Thoracic aorta endothelial cell (primary cell): Measurements from ENCODE around the gene NRP1.

DNA sequence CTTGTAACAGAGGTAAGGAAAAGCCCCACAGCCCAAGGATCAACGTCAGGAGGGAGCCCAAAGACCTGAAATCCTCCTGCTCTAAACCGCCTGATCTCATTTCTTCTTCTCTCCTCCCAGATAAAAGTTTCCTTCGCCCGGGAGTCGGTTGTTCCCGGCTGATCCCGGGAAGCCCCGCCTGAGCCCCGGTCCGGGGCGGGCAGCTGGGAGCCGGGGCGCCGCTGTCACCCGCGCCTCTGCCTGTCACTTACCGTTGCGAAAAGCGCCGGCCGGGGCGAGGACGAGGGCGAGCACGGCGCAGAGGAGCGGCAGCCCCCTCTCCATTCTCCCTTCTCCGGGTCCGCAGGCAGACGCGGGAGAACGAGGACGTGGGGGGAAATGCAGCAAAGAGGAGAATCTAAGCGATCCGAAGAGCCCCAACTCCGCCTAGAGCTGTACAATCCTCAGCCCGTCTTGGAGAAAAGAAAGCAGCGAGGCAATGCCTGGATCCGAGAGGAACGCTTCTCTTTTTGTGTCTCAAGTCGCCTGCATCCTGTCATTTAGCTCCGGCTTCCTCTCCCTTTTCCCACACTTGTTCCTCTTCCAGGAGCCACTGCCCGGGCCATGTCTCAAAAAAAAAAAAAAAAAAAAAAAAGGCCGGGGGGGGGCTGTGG is at the start of gene NRP1:
Gene NRP1 (minus strand): TSS at position 609 of the 653 bp plus-strand sequence.
- CAGE, long polyA plus RNA: no peak

DNA sequence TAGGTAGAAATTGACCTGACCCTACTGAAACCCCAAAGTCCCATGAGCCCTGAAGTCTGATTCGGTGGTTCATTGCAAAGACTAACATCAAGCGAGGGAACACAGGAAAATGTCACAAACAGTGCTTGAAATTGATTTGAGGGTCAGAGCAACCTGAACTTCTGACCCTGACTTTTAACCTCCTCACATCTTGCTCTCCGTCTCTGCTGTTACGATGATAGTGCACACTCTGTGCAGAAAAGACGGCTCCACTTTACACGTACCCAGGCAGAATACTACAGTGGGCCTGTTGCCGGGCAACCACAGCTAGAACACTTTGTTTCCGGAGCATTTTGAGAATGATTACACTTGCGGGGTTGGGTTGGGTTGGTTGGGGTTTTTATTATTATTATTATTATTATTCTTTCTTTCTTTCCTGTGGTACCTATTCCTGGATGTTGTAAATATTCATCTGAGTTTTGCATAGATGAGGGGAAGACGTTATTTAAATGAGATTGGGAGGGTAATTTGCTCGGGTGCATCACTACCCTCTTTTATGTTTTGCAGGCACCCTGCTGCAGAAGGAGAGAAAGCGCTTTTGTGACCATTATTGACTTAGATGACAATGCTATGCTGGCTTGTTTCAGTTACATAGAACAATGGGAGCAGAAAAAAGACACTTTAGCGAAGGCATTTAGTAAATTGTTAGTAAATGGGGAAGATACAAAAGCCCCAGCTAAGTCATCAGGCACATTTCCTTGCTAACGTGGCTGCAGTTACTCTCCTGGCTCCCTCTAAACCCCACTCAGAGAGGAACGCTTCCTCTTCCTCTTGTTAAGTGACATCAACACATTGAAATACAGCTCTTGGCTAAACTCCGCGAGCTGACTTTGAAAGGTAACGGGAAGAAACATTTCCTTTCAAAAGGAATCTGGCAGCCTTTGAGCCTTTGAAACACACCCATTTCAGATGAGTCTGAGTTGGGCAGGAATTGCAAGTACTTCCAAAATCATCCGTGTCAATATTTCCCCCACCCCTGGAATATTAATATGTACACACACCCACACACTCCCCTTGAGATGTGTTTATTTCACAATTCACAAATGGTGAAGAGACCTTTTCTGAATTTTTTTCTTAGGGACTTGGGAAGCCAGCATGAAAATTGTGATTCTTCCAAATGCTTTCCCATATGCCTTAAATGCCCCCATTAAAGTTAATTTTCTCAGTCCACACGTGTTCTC is 438.4 kb upstream of the NRP1 start:
- CAGE, long polyA plus RNA: no peak

GRCh38 chr10:34101987-34102964 is 712.8 kb downstream of the PARD3 start:
- CAGE, long polyA plus RNA: no peak

- CAGE, long polyA plus RNA: no peak
Measured at GRCh38 chr10:34280455-34281355, 534.4 kb downstream of the PARD3 start.

DNA sequence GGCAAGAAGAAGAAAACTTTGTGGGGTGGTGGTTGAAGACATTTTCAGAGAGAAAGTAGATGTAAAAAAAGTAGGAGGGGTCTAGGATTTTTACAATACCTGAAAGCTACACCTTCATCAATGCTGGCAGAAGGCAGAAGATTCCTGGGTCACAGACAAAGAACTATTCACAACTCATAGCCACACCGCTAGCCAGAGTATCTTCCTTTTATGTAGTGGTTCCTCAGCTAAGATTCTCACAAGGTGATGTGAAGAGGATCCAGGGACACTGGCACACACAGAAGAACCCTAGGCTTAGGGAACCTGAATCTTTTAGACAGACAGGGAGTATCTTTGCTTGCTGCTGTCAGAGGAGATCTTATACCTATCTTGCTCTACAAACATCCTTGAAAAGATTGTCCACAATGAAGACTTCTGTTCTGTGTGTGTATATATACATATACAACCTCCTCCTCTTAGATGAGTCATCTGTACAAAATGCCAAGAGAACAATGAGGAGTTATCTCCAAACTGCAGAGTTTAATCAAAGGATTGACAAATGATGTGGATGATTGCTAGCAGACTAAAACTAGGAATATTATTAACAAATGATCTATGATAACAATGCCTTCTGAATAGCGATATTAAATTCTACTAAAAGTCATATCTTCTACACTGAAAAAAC is 409.4 kb downstream of the PARD3 start:
- CAGE, long polyA plus RNA: no peak

- CAGE, long polyA plus RNA: no peak
Measured at GRCh38 chr10:34528200-34528915, 286.7 kb downstream of the PARD3 start.

- CAGE, long polyA plus RNA: no peak
Measured at GRCh38 chr10:34538443-34538902, 276.6 kb downstream of the PARD3 start.

GRCh38 chr10:34654561-34655929 is 160.1 kb downstream of the PARD3 start:
- CAGE, long polyA plus RNA: no peak

GRCh38 chr10:34768233-34769569 is 46.4 kb downstream of the PARD3 start:
- CAGE, long polyA plus RNA: no peak

DNA sequence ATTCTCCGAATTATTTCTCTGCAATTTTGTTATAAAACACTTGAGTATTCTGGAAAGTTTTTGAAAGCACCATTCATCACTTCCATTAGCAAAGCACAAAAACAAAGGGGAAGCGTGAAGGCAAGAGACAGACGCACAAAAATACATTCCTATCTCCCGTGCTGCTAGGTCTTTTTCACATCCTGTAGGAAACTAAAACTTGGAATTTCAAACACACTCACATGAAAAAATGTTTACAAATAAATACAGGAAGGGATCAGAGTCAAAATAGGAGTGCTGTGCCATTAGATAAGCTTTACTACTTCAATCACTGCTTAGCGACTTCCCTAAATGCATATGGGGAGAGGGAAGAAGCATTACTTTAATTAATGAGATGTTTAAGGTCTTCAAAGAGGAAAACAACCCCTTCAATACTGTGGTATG is 14.1 kb downstream of the PARD3 start:
- CAGE, long polyA plus RNA: no peak

- CAGE, long polyA plus RNA: no peak
Measured at GRCh38 chr10:34813657-34814500, 1.2 kb downstream of the PARD3 start.

GRCh38 chr10:35141270-35142132 is 14.9 kb downstream of the CREM start:
- CAGE, long polyA plus RNA: no peak

GRCh38 chr10:35194695-35195478 is 68.2 kb downstream of the CREM start:
- CAGE, long polyA plus RNA: no peak

- CAGE, long polyA plus RNA: no peak
Measured at GRCh38 chr10:35300266-35300749, 36.0 kb upstream of the CCNY start.

- CAGE, long polyA plus RNA: no peak
Measured at GRCh38 chr10:35347992-35349351, 12.2 kb downstream of the CCNY start.

GRCh38 chr10:35394911-35395477 is 58.7 kb downstream of the CCNY start:
- CAGE, long polyA plus RNA: no peak

DNA sequence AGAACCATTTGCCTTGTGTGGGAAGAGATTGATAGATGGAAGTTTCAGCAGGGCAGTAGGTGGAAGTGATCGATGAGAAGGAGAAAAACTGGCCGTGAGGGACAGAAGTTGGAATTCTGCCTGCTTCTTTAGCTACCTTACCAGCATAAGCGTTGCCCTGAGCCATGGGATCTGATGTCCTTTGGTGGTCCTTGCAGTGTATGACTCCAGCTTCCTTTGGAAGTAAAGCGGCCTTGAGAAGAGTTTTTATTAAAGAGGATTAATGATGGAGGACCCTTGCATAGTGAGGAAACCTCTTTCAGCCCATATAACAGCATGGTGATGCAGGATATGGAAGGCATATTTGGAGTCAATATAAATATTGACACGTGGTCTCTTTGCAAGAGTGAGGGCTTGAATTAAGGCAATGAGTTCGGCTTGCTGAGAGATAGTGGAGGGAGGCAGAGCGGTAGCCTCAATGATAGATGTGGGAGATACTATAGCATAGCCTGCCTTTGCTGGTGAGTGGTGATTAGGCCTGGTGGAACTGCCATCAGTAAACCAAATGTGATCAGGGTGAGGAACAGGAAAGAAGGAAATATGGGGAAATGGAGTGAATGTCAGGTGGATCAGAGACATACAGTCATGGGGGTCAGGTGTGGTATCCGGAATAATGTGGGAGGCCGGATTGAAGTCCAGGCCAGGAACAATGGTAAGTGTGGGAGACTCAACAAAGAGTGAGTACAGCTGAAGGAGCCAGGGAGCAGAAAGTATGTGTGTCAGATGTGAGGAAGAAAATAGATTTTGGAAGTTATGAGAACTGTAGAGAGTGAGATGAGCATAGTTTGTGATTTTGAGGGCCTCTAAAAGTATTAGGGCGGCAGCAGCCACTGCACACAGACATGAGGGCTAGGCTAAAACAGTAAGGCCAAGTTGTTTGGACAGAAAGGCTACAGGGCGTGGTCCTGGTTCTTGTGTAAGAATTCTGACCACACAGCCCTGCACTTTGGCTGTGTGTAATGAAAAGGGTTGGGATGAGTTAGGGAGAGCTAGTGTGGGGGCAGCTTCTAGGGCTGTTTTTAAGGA is 67.4 kb downstream of the CCNY start:
- CAGE, long polyA plus RNA: no peak

DNA sequence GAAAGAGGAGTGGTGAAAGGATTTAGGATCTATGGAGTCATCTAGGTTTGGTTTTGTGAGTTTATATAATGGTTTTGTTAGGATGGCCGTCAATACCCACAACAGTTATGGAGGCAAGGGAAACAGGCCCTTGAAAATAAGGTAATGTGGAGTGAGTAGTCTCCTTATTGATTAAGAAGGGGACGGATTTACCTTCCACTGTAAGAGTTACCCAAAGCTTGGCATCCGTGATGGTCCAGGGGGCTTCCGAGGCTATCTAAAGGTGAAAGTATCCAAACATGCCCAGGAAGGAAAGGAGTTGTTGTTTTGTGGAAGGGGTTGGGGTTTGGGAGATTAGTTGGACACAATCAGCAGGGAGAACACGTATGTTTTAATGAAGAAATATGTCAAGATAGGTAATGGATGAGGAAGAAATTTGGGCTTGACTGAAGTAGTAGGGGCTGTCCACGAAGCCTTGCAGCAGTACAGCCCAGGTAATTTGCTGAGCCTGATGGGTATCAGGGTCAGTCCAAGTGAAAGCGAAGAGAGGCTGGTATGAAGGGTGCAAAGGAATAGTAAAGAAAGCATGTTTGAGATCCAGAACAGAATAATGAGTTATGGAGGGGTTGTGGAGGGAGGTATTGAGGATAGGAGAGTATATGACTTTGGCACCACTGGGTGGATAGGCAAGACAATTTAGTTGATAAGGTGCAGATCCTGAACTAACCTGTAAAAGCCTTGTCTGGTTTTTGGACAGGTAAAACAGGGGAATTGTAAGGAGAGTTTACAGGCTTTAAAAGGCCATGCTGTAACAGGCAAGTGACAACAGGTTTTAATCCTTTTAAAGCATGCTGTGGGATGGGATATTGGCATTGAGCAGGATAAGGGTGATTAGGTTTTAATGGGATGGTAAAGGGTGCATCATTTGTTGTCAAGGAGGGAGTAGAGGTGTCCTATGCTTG is 68.4 kb downstream of the CCNY start:
- CAGE, long polyA plus RNA: no peak

- CAGE, long polyA plus RNA: no peak
Measured at GRCh38 chr10:35409918-35410399, 73.7 kb downstream of the CCNY start.

DNA sequence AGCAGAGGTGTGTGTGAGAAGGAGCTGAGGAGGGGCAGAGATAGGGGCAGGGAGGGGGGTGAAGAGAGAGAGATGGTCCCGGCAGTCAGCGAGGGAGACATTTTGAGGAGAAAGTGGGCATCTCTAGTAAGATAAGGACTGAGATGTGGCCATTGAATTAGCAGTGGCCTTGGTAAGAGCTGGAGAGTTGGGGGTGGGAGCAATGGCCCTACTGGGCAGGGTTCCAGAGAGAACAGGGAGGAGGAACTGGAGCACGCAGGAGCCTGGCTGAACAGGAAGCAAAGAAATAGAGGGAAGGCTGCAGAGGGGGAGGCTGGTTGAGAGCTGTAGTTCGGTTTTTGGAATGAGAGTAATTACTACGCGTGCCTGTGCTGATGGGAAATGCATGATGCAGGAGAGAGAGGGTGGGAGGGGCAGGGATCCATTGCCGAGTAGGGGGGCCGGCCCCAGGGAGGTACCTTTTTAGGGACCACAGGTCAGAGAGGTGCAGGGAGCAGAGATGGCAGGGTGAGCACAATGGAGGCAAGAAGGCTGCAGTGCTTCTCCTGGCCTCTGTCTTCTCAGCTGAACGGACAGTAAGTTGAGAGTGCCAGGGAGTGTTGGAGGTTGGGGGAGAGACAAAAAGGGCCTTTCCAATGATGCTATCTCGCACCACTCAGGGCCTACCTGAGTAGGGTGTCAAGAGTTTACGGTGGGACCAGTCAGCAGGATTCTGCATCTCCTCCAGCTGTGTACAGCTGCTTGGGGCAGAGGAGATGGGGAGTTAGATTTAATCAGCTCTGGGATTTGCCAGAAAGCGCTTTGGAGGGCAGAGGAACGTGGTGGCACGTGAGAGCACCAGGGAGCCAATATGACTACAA is 113.2 kb downstream of the CCNY start:
- CAGE, long polyA plus RNA: no peak